Neural crest cell (in vitro differentiated cells): ENCODE data around the genes GLRX and ELL2.

GRCh38 chr5:91245115-91245595, 138.0 kb downstream of the ARRDC3 start:
- PRO-cap: no peak

GRCh38 chr5:91310725-91311308, 72.3 kb downstream of the ARRDC3 start:
- PRO-cap: no peak

- PRO-cap: no peak
Observed at GRCh38 chr5:91369282-91369978, 13.7 kb downstream of the ARRDC3 start.

- PRO-cap: bidirectional peak, plus-strand start at chr5:93572402, minus-strand start at chr5:93572107
Observed at GRCh38 chr5:93572034-93572453, 11.0 kb upstream of the NR2F1 start.

GRCh38 chr5:93584928-93585937, 2.2 kb downstream of the NR2F1 start:
- PRO-cap: bidirectional peak, plus-strand start at chr5:93585035, minus-strand start at chr5:93585023

DNA sequence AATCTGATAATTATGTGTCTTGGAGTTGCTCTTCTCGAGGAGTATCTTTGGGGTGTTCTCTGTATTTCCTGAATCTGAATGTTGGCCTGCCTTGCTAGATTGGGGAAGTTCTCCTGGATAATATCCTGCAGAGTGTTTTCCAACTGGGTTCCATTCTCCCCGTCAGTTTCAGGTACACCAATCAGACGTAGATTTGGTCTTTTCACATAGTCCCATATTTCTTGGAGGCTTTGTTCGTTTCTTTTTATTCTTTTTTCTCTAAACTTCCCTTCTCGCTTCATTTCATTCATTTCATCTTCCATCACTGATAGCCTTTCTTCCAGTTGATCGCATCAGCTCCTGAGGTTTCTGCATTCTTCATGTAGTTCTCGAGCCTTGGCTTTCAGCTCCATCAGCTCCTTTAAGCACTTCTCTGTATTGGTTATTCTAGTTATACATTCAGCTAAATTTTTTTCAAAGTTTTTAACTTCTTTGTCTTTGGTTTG, 114.9 kb upstream of the POU5F2 start:
- PRO-cap: no peak

- PRO-cap: no peak
Observed at GRCh38 chr5:94001460-94002106, 109.9 kb downstream of the FAM172A start.

DNA sequence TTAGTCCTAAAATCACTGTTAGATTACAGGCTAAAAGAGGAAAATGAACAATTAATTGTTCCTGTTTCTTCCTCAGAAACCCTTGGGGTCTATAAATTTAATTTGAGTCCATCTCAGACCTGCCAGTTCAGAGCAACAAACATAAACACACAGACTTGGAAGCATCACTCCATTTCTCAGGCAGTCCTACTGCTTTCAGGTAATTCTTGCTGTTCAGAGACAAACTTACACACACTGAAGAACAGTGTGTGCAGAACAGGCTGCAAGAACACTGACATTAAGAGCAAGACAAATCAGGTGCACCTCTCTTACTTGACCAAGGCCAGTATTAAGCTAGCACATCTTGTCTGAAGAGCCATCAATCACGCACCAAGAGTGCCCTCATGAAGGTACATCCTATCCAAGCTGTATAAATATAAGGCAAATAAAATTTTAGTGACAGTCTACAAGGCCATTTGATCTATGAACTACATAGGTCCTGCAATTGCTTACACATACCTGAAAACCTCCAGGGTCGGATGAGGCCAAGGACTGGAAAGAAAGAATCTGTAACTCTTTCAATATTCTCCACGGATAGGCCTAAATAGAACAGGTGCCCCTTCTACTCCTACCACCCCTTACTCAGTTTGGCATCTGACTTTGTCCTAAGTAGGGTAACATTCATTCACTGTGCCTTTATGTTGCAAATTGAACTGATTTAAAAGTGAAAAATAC, 250.4 kb upstream of the FAM172A start:
- PRO-cap: no peak

DNA sequence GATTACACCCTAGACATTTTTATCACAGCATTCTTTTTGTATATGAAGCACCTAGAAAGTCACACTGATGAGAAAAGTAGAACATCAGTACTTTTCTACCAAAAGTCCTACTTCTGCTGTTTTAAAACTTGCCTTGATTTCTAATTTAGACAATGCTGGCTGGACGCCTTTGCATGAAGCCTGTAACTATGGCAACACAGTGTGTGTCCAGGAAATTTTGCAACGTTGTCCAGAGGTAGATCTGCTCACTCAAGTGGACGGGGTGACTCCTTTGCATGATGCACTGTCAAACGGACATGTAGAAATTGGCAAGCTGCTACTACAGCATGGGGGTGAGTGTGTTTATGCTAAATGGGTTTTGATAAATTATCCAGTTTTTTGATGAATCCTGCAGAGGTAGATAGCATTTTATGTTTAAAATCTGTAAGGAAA, 73.5 kb downstream of the SLF1 start:
- PRO-cap: no peak

DNA sequence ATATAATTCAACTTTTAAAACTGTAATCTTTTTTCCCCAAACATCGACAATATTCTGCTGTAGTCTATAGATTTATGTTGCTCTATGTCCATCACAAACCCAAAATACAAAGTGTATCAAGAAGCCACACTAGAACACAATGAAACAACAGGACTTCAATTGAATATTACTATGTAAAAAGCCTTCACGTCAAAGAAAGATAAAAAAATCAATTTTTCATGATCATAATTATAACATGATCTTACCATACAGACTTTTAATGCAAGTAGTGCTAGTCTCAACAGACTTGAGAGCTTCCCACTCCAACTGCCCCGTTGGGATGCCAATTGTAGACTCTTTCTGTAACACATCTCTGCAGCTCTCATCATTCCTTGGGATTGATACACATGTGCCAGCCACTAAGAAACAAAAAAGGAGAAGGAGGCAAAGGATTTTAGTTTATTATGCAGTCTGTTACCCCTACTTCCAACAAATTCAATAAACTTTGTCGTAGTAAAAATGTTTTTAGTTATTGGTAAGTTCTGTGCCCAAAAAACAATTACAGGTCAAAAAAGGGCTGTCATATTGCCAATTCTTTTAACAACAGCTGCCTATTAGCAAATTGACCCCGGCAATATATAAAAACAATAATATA, 76.6 kb downstream of the SKIC3 start:
- PRO-cap: no peak

GRCh38 chr5:95548368-95548784, 6.4 kb downstream of the SKIC3 start:
- PRO-cap: no peak

GRCh38 chr5:95644188-95644737, 2.3 kb upstream of the RFESD start:
- PRO-cap: no peak

- PRO-cap: no peak
Observed at GRCh38 chr5:95712258-95712851, 18.8 kb upstream of the RHOBTB3 start.

- PRO-cap: no peak
Observed at GRCh38 chr5:95736371-95737218, 5.5 kb downstream of the RHOBTB3 start.

GRCh38 chr5:95762539-95763741, 31.8 kb downstream of the RHOBTB3 start:
- PRO-cap: no peak

DNA sequence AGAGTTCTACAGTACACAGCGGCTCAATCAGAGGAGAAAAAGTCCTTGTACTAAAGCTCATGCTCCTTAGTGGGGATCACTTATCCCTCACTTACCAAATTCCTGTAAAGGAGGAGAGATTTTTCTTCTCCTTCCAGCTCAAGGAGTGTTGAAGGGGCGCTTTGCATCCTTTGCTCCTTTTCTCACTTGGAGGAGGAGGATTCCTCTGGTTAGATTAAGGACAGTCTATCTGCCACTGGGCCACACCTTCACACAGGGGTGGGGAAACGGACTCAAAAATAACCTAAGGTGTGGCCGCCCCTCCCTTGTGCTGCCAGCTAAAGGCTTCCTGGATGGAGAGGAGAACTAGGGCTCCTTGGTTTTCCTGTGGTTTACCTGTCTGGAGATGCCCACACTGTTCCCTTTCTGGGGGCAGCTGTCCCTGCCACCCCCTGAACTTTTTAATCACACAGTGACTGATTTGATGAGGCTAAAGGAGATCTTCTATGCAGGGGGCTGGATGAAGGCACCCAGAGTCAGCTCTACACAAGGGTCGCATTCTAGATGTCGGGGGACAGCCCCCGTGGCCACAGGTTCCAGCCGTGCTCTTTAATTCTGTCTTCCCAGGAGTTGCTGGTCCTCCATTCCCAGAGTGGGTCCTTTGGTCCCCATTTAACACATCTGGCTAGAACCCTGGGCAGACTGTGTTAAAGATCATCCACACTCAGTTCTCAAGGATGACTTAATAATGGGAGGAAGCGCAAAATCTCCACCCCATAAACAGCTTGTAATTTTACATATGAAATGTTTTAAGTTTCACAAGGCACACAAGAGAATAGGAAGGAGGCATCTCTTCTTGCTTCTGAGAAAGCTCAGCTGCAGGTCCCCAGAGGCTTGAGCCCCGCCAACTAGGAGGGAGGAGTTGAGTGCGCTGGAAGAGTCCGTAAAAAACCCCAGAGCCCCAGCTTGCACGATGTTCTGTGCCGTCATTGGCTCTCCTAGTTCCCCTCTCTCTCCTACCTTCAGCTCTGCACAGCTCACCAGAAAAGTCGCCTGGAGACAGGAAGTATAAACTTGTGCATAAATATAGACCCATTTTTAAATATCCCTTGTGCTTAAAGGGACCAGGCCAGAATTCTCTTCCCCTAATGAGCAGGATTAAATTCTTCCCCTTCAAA, 14.2 kb downstream of the GLRX start:
- PRO-cap: no peak

GRCh38 chr5:95821813-95823098, at the start of gene GLRX:
TSS of gene GLRX (minus strand) at chr5:95822726.
- PRO-cap: bidirectional peak, plus-strand start at chr5:95822972, minus-strand start at chr5:95822693

- PRO-cap: no peak
Observed at GRCh38 chr5:95856615-95857076, 34.1 kb upstream of the GLRX start.

GRCh38 chr5:95961297-95961941, at the start of gene ELL2:
TSS of gene ELL2 (minus strand) at chr5:95961851.
- PRO-cap: bidirectional peak, plus-strand start at chr5:95961480, minus-strand start at chr5:95961454; bidirectional peak, plus-strand start at chr5:95962004, minus-strand start at chr5:95961848

GRCh38 chr5:95969631-95969878, 7.9 kb upstream of the ELL2 start:
- PRO-cap: no peak